Jejunum (tissue), 1 donor: Measurements from ENCODE around the gene MCTP1.

- PRO-cap: no peak
These were observed 311 bp downstream of the POLR3G start for GRCh38 chr5:90475065-90475285.

GRCh38 chr5:90642836-90643350 is 84.3 kb downstream of the ADGRV1 start:
- PRO-cap: no peak

GRCh38 chr5:90878640-90879218 is 320.1 kb downstream of the ADGRV1 start:
- PRO-cap: no peak

- PRO-cap: no peak
These were observed 371.5 kb downstream of the ADGRV1 start for GRCh38 chr5:90930129-90930438.

DNA sequence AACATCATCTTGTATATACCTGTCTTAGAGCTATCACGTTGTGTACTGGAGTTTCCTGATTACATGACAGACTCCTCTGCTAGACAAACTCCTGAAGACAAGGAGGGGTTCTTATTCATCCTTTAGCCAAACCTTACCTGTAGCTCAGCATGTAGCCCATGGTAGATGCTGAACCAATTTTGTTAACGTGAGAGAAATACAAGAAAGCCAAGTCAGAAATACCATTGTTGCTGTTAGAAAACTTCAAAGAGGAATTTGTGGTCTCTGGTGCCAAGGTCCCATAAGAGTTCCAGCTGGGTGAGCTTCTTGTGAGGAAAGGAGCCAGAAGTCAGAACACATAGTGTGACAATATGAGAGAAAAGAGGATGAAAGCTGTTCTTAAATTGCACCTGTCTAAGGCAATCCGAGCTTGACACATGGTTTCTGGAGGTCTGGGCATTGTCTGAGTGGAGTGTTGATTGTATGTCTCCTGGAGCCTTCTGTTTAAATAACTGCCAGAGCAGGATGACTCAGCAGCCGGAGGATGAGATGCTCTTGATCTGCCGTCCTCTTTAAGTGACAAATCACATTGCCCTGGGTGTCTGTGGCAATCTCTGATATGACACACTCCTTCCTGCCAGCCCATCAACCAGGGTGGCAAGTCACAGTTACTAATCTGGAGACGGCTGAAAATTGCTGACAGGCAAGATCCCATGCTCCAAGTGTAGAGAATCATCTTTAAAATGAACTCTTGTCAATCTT is 69.0 kb downstream of the ARRDC3 start:
- PRO-cap: no peak

- PRO-cap: bidirectional peak, plus-strand start at chr5:91381870, minus-strand start at chr5:91381647
These were observed 1.4 kb downstream of the ARRDC3 start for GRCh38 chr5:91381502-91382327.

DNA sequence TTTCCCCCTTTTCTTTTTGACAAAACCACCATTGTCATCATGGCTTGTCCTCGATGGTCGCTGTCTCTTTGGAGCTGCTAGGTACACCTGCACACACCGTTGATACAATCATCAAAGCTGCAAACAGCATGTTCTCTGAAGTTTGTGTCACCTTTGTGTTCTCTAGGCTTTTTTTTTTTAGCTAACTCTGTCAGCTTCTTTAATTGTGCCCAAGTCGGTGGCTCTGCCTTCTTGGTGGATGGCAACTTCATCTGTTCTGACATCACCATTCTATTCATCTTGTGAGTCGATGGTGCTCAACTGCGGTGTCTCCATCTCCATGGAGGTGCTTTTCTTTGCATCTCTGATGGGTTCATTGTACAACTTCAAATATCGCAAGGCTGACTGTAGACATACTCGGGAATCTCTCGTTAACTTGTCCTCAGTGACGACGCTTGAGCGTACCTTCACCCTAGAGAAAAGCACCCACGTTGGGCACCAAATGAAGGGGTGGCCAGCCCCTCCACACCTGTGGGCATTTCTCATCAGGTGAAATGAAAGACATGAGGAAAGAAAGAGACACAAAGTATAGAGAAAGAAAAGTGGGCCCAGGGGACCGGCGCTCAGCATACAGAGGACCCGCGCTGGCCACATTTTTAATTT is 125.3 kb upstream of the NR2F1 start:
- PRO-cap: no peak

DNA sequence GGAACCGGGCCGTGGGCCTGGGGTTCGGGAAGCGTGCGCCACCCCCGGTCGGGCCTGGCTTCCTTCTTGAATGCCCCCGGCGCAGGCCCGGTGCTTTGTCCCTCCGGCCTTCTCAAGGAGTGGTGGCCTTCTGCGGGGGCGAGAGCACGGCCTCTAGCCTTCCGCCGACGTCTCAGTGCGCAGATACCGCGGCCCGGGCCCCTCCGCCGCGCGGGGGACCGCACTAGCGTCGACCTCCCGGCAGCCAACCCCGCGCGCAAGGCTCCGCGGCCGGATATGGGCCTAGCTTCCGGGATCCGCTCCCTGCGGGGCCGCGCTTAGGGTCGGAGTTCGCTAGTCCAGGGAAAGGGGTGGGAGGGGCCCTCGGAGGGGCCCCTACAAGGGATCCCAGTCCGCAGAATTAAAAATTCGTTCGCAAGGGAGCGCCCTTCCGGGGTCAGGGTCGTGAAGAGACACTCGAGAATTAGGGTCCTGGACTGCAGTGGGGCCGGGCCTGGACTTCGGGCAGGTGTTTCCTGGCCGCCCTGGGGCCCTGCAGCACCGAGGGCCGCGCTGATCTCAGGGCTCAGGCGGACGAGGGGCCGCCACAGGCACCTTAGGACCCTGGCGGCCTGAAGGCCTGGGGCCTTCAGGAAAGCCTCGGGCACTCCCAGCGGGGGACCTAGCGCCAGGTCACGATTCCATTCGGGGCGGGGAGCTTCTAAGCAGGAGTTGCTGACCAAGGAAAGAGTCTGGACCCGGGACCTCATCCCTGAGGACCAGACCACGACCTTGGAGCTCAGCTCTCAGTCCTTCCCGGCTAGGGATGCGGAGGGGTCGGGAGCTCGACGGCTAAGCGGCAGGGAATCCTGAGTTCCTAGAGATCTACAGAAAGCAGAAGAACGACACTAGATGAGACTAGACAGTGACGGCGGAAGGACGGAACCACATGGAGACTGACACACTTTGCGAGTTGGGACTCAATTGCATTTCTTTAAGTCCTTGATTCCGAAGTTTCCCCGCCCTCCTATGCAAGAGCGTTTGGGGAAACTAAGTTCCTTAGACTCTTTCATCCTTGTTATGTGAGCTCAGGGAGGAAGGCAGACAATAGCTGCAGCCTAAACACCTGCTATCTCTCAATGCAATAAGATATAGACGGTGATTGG is 12.1 kb upstream of the NR2F1 start:
- PRO-cap: no peak

- PRO-cap: no peak
These were observed 10.0 kb upstream of the NR2F1 start for GRCh38 chr5:93572859-93573662.

DNA sequence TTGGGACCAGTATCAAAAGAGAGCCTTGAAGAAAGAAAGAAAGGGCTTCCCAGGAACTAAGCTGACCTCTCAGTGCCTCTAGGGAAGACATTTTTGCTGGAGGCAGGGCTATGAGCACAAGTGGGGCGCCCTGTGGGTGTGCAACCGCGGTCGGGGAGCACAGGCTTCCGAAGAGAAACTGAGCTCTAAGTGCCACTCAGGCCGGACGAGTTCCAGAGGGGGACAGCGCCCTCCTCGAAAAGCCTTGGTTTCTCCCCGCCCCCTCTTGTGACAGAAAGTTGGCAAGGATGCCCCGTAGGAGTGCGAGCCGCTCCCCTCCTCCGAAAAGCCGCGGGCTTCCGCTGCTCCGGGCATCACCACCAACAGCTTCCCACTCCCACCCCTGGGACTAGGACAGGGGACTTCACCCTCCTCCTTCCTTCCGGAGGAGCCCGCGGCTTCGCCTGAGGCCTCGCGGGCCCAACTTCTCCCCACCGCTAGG is 4.1 kb upstream of the NR2F1 start:
- PRO-cap: bidirectional peak, plus-strand start at position 323 of the sequence, minus-strand start at position 169 of the sequence

- PRO-cap: unidirectional peak, minus-strand start at chr5:93582075
These were observed 1.0 kb upstream of the NR2F1 start for GRCh38 chr5:93581934-93582465.

DNA sequence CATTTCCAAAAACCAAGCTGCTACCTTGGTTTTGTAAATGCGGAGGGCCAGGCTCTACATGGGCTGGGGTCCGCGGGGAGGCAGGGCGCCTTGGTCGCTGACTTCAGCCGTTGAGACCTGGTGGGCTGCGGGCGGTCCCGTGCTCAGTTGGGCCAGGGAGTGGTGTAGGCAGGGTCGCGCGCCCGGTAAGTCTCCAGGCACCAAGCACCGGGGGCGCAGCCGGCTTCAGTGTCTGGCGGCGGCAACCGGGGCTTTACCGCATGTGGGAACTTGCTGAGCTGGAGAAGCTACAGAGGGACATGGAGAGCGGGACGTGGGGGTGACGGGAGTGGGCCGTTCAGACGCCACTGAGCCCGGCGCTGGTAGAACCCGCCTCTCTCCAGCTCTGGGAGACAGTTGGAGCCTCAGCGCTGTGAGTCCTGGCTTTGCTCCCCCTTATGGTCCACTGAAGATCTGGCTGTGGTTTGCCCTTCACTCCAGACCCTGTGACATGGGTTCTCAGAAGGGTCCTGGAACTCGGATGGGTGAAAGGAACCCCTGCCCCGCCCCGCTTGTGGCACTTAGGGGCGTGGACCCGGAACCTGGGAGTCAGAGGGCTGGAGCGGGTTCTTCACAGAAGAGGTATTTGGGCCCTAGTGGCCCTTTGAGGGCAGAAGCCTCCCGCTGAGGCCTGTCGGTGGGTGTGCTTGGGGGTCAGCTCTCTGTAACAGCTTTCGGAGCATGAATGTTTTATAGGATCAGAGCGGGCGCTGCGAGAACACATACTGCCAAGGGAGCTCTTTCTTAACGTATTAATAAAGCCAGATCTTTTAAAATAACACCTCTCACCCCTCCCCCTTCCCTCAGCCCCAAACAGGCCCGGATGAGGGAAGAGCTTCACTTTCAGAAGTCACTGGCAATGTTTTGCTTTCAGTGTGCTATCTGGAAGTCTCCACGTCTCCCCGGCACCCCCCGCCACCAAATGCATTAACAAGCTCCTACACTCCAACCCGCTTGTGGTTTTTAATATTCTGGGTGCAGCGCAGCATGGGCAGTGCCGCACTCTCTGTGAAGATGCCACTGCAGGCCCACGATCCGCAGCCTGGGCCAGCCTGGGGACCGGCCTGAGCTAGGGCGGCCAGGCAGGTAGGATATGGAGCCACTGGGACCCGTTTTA is 12.1 kb downstream of the NR2F1 start:
- PRO-cap: unidirectional peak, plus-strand start at position 855 of the sequence

- PRO-cap: no peak
These were observed 12.9 kb upstream of the POU5F2 start for GRCh38 chr5:93754293-93754694.

DNA sequence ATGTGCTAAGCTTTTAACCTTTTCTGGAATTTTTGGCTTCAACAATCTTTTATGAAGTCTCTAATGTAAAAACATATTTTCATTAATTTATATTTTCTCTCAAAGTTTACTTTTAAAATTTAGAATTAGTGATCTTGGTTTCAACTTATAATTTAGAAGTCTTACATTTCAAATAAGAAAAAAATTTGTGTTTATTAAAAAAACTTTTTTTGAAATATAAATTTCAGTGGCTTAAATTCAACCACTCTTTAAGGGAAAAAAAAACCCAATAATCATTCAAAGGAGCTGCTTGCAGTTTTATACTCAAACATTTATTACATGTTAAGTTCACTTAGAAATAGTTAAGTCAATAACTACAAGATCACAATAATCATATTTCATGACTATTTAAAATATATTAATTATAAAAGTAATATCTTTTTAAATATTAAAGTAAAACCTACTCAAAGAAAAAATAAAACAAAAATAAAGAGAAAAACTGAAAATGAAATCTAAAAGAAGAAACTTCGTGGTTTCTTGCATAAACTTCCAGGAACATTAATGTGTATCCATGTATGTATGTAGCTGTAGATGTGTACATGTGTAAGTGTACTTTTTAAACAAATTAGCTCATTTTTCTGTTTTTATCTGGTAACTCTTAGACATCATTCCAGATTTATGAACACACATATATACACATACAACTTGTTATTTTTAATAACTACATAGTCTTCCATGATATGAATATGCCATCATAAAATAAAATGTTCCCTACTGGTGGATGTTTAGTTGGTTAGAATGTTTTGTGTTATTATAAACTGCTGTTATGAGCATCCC is 169.0 kb downstream of the FAM172A start:
- PRO-cap: no peak

DNA sequence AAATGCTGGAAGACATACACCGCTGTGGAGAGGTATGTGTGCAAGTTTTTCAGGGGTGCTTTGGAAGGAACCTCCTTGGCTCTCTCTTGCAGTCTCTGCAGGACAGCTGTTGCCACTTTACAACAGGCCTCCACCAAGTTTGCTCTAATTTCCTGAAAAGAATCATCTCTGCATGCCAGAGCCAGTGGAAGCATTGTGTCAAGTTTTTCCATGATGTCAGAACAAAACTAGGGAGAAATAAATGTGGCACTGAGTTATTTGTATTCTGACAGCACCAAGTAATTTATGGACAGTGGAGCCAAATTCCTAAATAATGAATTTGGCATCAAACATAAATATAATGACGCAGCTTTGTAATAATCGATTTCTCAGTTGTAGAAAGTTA is 146.9 kb downstream of the KIAA0825 start:
- PRO-cap: no peak

- PRO-cap: no peak
These were observed 283.1 kb downstream of the SLF1 start for GRCh38 chr5:94901440-94902071.

- PRO-cap: no peak
These were observed 257.5 kb downstream of the MCTP1 start for GRCh38 chr5:95027367-95027820.

DNA sequence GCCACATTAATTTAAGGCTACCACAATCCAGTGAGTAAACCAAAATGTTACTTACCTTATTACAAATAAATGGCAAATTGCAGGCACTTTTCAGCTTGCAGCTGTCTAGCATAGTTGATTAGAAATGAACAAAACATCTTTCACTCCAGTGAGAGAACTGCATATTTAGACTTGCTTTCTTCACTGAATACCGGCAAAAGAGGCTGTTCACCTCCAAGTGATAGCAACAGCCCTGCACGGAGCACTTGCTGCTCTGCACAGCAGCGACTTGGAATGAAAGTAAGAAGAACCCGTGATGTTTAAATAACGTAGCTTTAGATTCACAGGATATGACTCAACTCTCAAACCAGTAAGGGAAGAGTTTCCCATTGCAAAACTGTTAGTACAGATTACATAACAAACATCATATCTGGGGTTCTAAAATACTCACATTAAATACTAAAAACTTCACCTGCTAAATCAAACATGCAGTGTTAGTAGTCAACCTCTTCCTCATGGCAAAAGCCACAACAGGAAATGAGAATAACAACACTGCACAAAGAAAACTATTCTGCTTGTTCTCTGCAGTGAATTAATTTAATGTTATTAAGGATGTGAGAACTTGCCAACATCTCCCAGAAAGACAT is 203.4 kb downstream of the MCTP1 start:
- PRO-cap: unidirectional peak, minus-strand start at position 275 of the sequence

GRCh38 chr5:95283645-95284009 is 1.3 kb downstream of the MCTP1 start:
- PRO-cap: no peak

DNA sequence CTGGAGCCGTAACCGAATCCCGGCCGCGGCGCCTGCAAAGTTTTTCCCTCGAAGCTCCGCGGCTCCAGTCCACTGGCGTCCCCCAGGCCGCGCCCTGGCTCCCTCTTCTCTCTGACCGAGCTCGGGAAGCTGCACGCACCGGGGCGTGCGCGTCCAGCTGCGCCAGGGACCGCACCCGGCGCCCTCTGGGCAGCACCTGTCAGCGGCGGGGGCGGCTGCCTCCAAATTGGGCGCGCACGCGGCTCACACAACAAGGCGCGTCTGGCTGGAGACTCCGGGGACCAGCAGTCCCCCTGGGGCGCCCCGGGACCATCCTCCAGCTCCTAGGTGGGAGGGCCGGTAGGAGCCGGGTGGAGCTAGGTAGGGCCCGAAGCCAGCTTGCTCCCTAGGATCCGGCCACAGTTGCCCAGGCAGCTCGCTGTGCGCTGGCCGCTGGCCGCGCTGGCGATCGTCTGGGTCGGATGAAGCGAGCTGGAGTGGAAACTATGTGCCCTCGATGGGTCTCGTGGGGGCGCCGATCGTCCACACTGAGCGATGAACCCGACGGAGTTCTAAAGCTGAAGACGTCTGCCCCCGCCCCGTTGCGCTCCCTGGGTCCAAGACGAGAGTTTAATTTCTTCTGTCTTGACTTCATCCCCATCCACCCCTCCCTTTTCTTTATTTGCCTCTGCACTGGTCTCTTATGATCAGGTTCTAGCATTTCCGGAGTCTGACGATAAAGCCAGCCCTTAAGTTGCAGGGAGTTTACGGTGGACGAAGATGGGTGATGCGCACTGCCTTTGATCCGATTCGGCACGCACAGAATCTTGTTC is at the start of gene MCTP1:
Gene MCTP1, minus strand, starts transcription at position 263 of the 812 bp plus-strand sequence.
- PRO-cap: no peak